ENCODE measurements around a stretch of chr2.

DNA sequence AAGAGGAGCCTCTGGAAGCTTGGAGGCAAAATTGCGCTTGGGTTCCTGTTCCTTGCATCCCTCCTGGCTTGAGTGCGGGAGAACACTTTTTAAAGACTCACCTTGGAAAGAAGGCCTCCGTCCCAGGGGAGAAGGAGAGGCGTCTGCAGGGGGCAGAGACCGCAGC is 146 bp upstream of the KCNJ3 start:
- PRO-cap: no peak

DNA sequence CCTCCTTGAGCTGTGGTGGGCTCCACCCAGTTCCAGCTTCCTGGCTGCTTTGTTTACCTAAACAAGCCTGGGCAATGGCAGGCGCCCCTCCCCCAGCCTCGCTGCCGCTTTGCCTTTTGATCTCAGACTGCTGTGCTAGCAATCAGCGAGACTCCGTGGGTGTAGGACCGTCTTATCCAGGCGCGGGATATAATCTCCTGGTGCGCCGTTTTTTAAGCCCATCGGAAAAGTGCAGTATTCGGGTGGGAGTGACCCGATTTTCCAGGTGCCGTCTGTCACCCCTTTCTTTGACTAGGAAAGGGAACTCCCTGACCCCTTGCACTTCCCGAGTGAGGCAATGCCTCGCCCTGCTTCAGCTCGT is 773.6 kb downstream of the KCNJ3 start:
- PRO-cap: no peak

- PRO-cap: unidirectional peak, plus-strand start at chr2:156322204; bidirectional peak, plus-strand start at chr2:156322400, minus-strand start at chr2:156322397; unidirectional peak, minus-strand start at chr2:156322445
Measured at GRCh38 chr2:156321976-156322637, 10.4 kb downstream of the NR4A2 start.

DNA sequence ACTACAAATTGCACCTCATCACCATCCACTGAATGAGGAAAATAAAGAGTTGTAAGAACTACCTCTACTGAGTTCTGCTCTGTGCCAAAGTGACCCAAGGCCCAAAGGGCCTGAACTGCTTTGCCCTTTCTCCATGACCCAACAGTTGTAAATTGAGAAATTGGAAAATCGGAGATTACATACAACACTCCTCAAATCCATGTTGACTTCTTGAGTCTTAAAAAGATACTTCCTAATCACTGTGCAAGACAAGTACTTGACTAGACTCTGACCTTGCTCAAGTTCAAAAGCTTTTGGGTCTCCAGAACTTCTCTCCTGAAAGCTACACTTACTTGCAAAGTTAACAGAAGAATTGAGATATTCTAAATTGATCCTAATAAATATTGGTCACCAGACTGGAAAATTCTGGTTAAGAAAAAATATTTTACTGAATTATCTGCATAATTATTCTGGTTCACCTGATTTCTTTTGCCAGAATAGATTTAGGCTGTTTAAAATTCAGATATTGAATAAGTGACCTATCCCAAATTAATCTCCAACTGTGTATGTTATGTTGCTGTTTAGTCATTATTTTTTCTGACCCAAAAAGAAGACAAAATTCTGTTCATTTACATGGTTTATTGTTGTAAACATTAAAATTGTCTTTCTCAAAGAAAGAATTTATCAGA is 8.6 kb downstream of the NR4A2 start:
- PRO-cap: unidirectional peak, minus-strand start at position 144 of the sequence

DNA sequence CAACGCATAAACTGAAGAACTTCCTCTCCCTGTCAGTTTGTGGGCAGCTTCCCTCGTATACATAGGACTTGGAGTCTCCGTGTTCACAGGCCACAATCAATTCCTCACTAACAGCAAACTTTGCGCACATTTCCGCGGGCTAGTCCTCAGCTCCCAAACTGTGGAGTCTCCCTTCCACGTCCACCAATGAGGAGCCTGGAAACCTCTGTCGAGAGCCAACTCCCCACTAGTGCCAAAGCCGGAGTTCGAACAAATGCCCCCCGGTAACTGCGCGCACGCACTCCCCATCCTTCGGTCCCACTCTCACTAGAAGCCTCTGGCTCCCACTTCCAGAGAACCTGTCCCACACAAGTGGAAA is 486 bp downstream of the NR4A2 start:
- PRO-cap: bidirectional peak, plus-strand start at position 35 of the sequence, minus-strand start outside the sequence

GRCh38 chr2:156343248-156343885 is 10.8 kb upstream of the NR4A2 start:
- PRO-cap: no peak

GRCh38 chr2:156405341-156405956 is 30.7 kb upstream of the GPD2 start:
- PRO-cap: no peak

GRCh38 chr2:156431041-156431462 is 5.1 kb upstream of the GPD2 start:
- PRO-cap: no peak

DNA sequence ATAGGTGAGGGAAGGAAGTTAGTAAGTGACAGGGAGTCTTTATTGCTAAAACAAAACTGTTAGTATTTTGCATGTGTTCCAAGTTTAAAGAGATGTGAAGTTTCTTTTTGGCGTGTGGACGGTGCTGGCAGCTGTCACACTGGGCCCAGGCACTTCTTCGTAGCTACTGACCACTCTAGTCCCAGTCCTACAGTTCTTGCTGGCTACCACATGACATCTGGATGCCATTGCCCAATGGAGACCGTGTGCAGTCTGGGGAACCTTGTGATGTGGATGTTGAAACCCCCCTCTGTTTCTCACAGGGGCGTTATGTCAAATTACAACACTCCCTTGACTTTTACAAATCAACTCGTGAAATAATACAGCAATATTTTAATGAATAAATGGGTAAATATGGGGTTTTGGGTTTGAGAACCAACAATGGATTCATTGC is 1.1 kb downstream of the GPD2 start:
- PRO-cap: no peak

DNA sequence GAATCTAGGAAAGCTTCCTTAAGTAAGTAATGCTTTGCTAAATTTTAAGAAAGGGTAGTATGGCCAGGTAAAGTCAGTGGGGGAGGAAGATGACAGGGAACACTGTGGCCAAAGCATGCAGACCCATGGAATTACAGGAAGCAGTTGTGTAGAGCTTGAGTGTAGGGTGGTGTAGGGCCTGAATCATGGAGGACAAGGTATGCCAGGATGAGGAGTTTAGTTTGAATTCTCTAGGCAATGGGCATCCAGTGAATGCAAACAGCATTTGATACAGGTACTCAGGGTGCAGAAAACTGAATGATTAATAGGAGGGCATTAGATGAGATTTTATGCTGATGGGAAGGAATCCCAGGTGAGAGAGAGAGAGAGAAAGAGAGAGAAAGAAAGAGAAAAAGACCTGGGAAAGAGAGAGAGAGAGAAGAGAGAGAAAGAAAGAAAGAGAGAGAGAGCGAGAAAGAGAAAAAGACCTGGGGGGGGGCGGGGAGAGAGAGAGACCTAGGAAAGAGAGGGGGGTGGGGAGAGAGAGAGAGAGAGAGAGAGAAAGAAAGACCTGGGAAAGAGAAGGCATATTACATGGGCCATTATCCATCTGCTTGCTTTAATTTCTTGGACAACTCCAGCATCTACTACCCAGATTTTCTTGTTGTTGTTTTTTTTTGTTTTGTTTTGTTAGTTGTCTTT is 98.9 kb downstream of the GPD2 start:
- PRO-cap: no peak

GRCh38 chr2:156803148-156803814 is 367.1 kb downstream of the GPD2 start:
- PRO-cap: no peak

DNA sequence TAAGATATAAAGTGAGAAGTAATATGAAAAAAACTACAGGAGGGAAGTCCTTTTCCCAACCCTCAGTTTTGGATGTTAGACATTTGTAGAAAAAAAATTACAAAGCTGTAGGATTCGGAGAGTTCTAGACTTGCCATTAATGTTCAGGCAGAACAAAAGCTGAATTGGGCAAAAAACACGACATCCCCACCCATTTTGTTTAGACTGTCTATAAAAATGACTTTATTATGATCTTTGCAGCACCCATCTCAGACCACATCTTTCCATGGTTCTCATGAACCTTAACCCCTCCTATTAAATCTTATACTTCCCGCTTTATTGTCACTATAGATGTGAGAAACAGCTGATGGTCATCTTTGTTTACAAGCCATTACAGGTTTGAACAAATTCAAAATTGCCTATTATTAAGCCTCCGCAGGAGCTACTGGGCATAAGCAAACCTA is 29.0 kb downstream of the CYTIP start:
- PRO-cap: no peak

DNA sequence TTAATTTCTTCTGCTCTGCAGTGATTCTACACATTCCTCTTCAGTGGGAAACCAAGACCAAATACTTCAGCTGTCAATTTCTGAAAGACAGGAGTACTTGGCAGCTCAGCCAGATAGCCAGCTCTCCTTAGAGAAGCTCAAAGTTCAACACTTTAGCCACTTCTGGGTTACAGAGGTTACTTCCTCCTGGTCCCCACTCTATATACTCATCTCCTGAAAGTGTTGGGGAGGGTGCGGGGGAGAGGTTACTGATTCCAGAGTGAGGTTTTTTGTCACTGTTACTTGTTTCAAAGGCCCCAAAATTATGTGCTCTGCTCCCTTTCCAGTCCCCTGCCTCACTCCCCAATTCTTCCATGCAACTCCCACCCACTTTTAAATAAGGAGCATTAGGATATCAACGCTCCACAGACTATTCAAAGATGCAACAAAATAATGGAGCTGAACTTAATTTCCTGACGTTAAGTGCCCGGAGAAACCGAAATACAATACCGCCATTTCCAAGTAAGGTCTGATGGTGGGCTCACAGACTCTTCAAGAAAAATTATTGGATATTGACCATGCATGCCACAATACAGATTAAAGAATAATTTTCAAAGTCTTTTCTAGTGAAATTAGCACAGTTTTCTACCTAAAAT is 3.9 kb downstream of the CYTIP start:
- PRO-cap: bidirectional peak, plus-strand start at position 229 of the sequence, minus-strand start at position 164 of the sequence

GRCh38 chr2:157899015-157899818 is 23.1 kb upstream of the ACVR1 start:
- PRO-cap: no peak

GRCh38 chr2:158011023-158011760 is 90.5 kb upstream of the UPP2 start:
- PRO-cap: no peak

DNA sequence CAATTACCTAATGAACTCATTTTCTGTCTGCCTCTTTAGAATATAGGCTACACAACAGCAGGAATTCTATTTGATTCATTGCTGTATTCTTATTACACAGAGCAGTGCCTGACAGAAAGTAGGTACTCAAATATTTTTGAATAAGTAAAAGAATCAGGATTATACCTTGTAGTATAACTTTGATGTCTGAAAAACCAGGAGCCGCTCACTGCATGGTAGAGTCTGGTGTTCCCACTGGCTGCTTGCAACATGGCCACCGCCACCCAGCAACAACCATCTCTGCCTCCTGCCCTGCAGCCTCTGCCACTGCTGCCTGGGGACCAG is 38.5 kb upstream of the UPP2 start:
- PRO-cap: unidirectional peak, plus-strand start at position 208 of the sequence

DNA sequence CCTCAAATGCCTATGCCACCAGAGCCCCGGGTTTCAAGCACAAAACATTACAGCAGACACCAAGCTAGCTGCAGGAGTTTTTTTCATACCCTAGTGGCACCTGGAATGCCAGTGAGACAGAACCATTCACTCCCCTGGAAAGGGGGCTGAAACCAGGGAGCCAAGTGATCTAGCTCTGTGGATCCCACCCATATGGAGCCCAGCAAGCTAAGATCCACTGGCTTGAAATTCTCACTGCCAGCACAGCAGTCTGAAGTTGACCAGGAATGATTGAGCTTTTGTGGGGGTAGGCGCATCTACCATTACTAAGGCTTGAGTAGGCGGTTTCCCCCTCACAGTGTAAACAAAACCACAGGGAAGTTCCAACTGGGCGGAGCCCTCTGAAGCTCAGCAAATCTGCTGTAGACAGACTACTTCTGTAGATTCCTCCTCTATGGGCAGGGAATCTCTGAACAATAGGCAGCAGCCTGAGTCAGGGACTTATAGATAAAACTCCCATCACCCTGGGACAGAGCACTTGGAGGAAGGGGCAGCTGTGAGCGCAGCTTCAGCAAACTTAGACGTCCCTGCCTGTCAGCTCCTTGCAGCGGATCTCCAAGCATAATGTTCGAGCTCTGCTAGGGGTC is 96.7 kb downstream of the CCDC148 start:
- PRO-cap: no peak

DNA sequence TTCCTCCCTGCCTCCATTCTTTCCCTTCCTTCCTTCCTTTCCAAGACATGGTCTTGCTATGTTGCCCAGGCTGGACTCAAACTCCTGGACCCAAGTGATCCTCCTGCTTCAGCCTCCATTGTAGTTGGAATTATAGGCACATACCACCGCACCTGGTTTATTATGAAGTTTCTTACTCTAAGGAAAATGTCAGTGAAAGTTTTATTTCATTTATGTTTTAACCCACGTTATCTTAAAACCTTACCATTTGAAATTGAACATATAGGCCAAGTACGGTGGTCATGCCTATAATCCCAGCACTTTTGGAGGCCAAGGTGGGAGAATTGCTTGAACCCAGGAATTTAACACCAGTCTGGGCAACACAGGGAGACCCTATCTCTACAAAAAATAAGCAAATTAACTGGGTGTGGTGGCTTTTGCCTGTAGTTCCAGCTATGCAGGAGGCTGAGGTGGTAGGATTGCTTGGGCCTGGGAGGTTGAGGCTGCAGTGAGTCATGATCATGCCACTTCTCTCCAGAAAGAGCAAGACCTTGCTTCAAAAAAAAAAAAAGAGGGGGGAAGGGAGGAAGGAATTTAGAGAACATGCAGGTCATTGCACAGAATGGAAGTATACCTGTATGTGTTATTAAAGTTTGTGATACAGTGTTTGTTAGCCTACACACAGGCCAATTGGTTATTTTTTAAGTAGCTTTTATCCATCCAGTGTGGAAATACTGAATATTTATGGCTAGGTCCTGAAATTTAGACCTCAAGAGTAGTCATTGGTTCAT is 25.7 kb downstream of the PKP4 start:
- PRO-cap: no peak

DNA sequence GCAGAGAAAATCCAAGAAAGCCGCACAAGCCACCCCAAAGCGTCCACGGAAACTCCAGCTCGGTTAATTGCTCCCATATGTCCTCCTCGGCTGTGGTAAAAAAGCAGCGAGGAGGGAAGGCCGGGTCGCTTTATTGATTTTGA is 424 bp upstream of the TANC1 start:
- PRO-cap: no peak

- PRO-cap: no peak
Measured at GRCh38 chr2:159064551-159065405, 96.3 kb downstream of the TANC1 start.

All from vermiform appendix (tissue), 1 donor.